Frontal cortex (tissue), 2 donors: Measurements from ENCODE around the genes ZFP62 and OR2V1.

DNA sequence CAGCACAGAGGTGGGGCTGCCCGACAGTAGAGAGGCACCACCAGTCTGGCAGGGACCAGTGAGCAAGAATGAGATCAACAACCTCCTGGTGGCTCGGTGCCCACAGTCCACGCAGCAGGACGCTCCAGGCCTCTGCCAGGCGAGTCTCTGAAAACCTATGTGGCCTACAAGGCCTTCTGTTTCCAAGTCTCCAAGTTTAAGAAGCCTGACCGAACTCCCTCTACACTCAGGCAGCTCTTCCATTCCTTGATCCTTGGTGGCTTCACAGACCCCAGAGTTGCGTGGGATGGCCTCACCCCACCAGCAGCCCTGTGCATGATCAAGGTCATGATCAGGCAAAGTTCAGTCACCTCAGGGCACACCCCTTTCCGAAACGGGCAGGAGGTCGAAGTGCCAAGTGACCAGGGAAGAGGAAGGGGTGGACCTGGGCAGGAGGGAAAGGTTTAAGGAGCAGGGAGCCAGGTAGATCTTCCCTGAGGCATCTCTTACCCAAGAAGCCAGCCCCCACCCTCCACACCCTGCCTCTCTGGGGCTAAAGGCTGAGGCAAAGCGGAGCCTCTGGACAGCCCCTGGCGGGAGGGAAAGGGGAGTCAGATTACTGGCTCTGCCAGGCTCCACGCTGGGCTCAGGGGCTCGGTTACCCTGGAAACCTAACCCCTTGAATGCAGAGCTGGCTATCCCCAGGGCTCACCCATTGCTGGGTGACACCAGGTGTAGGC is 3.8 kb downstream of the MGAT4B start:
- RAMPAGE, long total RNA, result no peak

GRCh38 chr5:179819352-179820022 is 1.2 kb upstream of the SQSTM1 start:
- RAMPAGE, long total RNA, result no peak

GRCh38 chr5:179871257-179871918 is 12.8 kb upstream of the MRNIP start:
- RAMPAGE, long total RNA, result no peak

- RAMPAGE, long total RNA, result no peak
These were observed 14.2 kb upstream of the MRNIP start for GRCh38 chr5:179872712-179873397.

DNA sequence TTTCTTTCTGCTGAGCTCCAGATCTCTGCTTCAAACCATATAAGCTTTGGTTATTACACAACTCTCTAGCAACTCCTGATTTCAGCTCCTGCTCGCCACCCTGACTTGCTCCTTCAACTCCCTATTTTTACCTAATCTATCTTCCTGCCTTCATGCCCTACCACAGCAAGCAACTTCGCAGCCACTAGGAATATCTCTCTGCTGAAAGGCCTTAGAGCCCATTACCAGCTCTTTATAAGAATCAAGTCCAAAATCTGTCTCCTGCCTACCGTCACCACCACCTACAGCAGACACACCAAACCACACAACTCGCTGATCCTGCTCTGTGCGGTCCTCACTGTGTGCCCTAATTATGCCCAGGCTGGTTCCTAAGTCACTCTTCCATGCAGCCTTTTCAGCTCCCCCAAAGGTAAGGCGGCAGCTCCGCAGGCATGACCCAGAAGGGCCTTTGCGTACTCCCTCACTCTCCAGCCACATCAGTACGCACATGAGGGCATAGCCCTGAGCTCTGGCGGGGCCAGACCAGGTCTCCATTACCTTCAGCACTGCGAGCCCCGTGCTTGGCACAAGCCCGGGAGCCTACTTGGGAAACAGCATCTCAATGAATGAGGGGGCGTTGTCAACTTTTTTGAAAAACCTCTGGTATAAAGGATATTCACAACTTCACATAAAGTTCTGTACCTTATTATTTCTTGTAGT is 48.8 kb upstream of the TBC1D9B start:
- RAMPAGE, long total RNA, result no peak

GRCh38 chr5:180026383-180026798 is 45.2 kb downstream of the RNF130 start:
- RAMPAGE, long total RNA, result no peak

- RAMPAGE, long total RNA, result no peak
These were observed 23.7 kb downstream of the RNF130 start for GRCh38 chr5:180047754-180048434.

- RAMPAGE, long total RNA, result no peak
These were observed 38.9 kb downstream of the RASGEF1C start for GRCh38 chr5:180170021-180170681.

GRCh38 chr5:180313587-180314327 is 21.9 kb upstream of the MAPK9 start:
- RAMPAGE, long total RNA, result no peak

DNA sequence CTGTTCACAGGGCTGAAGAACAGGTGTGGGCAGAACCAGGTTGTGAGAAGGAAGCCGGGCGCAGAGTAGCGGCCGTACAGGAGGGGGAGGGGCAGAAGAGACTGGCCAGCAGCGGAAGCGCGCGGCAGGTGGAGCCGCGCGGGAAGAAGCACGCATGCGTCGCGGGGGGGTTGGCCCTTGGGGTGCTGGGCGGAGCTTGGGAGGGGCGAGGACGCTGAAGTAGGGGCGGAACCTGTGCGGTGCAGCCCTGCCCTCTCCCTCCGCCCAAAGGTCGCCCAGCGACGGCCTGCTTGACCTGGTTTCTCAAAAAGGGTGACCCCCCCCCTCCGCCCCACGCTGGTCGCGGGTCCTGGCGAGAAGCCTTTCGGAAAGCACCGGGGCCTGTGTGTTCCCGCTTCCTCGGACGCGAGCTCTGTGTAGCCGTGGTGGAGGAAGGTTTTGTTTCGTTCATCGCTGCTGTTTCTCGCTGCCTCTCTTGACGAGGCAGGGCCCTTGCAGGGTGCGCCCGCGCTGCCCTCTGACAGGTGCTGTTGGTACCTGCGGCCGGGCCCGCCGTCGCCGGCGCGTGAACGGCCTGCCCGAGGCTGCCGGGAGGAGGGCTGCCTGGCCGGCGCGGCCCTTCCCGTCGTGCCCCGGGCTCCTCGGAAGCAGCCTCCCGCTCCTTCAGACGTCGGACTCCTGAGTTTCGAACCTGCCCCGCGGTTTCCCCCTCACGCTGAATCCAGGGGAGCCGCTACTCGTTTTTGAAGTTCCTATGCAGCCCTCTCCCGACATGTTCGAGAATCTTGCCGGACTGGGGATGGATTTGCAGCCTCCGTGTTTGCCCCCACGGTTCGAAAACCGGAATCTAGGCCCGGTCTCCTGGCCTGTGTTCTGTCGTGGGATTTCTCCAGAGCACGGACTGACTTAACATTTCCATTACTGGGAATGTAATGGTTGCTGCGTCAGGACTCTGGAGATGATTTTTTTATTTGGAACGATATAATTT is 8.0 kb upstream of the MGAT1 start:
- RAMPAGE, long total RNA, result no peak

GRCh38 chr5:180831839-180832164 is 29.2 kb upstream of the MGAT1 start:
- RAMPAGE, long total RNA, result no peak

- RAMPAGE, long total RNA, result no peak
These were observed at the start of gene ZFP62 for GRCh38 chr5:180861108-180861803. TSS of gene ZFP62 (minus strand) at chr5:180861276.

DNA sequence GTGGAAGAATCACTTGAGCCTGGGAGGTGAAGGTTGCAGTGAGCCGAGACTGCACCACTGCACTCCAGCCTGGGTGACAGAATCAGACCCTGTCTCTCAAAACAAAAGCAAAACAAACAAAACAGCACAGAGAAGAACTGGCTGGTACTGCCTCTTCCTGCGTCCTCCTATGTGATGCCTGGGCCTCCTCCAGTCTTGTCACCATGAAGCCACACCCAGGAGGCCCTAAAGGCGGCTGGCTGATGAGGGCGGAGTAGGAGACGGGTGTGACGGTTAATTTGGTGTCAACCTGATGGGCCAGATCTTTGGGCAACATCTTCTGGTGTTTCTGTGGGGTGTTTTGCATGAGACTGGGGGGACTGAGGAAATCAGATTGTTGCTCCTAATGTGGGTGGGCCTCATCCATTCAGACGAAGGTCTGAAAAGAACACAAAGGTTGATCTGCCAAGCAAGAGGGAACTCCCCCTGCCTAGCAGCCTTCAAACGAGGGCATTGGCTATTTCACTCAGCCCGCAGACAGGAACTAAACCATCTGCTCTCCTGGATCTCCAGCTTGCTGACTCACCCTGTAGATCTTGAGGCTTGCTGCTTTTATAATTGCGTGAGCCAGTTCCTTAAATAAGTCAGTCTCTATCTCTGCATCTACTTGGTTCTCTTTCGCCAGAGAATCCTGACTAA is 12.6 kb upstream of the ZFP62 start:
- RAMPAGE, long total RNA, result no peak

- RAMPAGE, long total RNA, result no peak
These were observed at the start of gene OR2V1 for GRCh38 chr5:181131016-181131276. TSS of gene OR2V1 (minus strand) at chr5:181131169.

GRCh38 chr5:181159168-181159684 is 11.8 kb downstream of the OR2V2 start:
- RAMPAGE, long total RNA, result no peak

GRCh38 chr5:181207262-181208051 is 2.5 kb upstream of the TRIM7 start:
- RAMPAGE, long total RNA, result no peak

- RAMPAGE, long total RNA, result no peak
These were observed 1.6 kb downstream of the RACK1 start for GRCh38 chr5:181242049-181242537.